AG08470 (cell line): ENCODE measurements around the genes TNNC2 and SLC2A10.

- RRBS = 86% methylated on average over 3 of the region's 8 CpGs
Observed at GRCh38 chr20:45827155-45827674, at the start of gene TNNC2. TNNC2 (minus strand) TSS chr20:45827312.

- RRBS = 81% methylated on average over 10 of the region's 34 CpGs
Observed at GRCh38 chr20:45840550-45841233, 7.1 kb downstream of the SNX21 start.

DNA sequence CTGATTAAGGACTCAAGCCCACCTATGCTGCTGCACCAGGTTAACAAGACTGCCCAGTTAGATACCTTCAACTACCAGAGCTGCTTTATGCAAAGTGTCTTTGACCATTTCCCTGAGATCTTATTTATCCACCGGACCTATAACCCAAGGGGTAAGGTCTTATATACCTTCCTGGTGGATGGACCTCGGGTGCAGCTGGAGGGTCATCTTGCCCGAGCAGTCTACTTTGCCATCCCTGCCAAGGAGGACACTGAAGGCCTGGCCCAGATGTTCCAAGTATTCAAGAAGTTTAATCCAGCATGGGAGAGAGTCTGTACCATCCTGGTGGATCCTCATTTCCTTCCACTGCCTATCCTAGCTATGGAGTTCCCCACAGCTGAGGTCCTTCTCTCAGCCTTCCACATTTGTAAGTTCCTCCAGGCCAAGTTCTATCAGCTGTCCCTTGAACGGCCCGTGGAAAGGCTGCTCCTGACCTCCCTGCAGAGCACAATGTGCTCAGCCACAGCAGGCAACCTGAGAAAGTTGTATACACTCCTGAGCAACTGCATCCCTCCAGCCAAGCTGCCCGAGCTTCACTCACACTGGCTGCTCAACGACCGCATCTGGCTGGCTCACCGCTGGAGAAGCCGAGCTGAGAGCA is 1.8 kb downstream of the ZSWIM1 start:
- RRBS = no CpG with 5 or more reads among the region's 10 CpGs

- RRBS = 1% methylated on average over 18 of the region's 46 CpGs
Observed at GRCh38 chr20:45933504-45934488, 687 bp upstream of the PCIF1 start.

GRCh38 chr20:45945274-45946055 is 11.0 kb downstream of the PCIF1 start:
- RRBS = 88% methylated on average over 5 of the region's 23 CpGs

GRCh38 chr20:45949368-45950125 is 15.1 kb downstream of the PCIF1 start:
- RRBS = no CpG with 5 or more reads among the region's 11 CpGs

- RRBS = no CpG with 5 or more reads among the region's 2 CpGs
Observed at GRCh38 chr20:45970842-45971091, 1.2 kb downstream of the ZNF335 start.

DNA sequence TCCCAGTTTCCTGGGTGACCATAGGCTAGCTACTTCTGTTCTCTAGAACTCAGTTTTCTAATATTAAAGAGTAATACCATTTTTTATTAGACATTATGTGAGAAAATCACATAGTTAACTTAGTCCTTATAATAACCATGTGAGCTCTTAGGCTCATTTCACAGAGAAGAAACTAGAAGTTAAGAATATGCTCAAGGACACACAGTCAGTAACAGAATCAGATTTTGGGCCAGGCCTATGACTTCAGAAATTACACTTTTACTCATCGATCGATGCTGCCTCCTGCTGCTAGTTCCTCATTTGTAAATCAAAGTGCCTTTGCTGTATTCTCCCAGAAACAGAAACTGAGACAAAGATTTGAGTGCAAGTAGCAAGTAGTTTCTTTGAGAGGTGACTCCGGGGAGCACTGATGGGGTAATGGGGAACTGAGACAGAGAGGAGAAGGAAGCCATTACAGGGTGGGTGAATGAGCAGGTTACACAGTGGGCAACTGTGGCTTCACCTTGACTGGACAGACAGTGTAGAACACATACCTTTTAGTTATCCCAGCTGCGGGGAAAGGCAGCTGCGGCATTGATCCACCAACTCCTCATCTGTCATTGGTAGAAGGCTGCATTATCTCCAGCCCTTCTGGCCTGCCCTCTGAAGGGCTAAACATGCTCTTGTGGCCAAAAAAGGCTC is 9.7 kb upstream of the CD40 start:
- RRBS = no CpG with 5 or more reads among the region's 5 CpGs

DNA sequence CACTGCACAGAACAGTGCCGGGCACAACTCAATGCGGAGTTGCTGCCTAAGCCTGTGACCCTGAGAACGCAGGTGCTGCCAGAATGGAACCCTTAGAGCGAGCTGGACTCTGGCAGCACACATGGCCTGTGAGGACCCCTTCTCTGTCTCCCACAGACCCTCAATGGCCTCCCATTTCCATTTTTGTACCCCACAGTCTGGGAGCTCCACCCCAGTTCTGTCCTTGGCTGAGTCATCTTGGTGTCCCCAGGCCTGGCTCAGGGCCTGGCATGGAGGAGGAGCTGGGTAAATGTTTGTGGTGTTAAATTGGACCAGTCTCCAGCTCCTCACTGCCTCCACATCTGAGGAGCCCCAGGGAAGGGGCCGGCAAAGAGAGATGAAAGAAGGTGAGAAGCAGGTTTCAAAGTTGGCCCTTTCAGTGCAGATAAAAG is 88.7 kb downstream of the CD40 start:
- RRBS = no CpG with 5 or more reads among the region's 5 CpGs

- RRBS = no CpG with 5 or more reads among the region's 5 CpGs
Observed at GRCh38 chr20:46214249-46214775, 94.0 kb downstream of the CDH22 start.

DNA sequence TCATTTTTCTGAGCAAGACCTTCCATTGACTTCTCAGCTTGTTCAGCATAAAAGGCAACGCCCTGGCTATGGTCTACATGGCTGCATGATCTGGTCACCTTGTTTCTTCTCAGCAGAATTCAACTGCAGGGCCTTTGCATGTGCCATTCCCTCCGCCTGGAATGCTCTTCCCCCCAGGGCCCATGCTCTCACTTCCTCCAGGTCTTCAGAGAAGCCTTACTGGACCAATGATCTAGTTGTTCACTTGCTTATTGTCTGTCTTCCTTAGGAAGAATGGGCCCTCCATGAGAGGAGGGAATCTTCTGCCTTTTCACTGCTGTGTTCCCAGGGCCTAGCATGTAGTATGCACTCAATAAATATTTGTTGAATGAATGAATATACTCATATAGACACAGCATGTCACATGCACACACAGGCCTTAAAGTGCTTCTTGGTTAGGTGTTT is 69.4 kb downstream of the CDH22 start:
- RRBS = no CpG with 5 or more reads among the region's 2 CpGs

DNA sequence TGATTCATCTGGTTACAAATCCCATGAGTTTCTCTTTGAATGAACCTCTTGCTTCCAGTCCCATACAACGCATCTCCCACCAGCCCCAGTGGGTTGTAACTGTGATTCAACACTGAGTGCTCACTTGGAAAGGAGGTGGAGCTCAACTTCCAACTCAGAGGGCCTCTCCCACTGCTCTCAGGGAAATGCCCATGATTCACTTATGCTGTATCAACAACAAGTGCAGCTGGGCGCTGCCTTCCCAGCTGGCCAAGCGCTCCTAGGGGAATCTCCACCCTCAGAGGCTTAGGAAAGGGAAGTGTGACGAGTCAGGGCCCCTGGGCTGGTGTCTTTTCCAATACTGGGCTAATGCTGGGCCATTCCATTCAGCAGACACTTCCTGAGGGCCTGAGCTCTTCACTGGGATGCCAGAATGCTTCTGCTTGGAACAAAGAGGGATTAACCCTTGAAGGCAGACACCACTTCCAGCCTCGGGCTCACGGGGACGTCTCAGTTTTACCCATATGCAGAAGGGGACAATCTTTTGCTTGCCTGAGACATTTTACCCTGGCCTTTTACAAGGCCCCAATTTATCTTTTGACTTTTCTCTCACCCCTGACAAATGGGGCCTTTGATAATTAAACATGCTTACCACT is 8.1 kb upstream of the OCSTAMP start:
- RRBS = no CpG with 5 or more reads among the region's 7 CpGs

- RRBS = 4% methylated on average over 14 of the region's 80 CpGs
Observed at GRCh38 chr20:46709447-46710422, at the start of gene SLC2A10. SLC2A10 (plus strand) TSS chr20:46709649.

GRCh38 chr20:46714006-46715016 is 4.9 kb downstream of the SLC2A10 start:
- RRBS = 85% methylated on average over 4 of the region's 17 CpGs

GRCh38 chr20:46811165-46811823 is 83.3 kb upstream of the EYA2 start:
- RRBS = 6% methylated on average over 22 of the region's 52 CpGs

GRCh38 chr20:46971163-46971720 is 76.6 kb downstream of the EYA2 start:
- RRBS = no CpG with 5 or more reads among the region's 3 CpGs

GRCh38 chr20:47249244-47250047 is 107.1 kb downstream of the ZMYND8 start:
- RRBS = no CpG with 5 or more reads among the region's 13 CpGs

DNA sequence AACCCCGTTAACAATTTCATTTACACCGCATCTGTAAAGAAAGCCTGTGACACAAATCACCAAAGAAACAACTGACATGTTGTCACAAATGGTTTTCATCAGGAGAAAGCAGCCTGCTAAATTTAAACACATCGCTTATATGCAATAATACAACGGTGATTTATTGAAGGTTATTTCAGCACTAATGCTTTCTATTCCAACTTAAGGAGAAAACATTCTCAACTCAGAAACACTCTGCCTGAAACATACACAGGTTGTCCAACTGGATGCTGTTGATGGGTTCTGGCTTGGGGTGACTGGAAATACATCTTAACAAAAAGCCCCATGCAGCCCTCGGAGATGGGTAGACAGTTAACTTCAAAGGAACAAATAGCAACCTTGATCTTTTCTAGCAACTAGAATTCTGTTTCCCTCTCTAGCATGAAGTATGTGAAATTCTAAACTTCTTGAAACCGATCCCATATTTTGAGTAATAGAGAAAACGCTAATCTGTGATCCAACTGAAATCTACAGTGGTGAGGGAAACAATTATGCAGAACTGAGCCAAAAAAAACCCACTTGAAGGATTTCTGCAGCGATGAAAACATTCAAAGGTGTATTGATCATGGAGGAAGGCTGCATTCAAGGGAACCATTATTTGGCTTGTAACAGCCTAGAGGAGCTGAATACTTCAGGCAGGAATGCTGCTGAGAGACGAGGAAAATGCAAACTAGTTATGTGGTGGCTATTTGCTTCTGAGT is 7.0 kb downstream of the ZMYND8 start:
- RRBS = no CpG with 5 or more reads among the region's 9 CpGs

DNA sequence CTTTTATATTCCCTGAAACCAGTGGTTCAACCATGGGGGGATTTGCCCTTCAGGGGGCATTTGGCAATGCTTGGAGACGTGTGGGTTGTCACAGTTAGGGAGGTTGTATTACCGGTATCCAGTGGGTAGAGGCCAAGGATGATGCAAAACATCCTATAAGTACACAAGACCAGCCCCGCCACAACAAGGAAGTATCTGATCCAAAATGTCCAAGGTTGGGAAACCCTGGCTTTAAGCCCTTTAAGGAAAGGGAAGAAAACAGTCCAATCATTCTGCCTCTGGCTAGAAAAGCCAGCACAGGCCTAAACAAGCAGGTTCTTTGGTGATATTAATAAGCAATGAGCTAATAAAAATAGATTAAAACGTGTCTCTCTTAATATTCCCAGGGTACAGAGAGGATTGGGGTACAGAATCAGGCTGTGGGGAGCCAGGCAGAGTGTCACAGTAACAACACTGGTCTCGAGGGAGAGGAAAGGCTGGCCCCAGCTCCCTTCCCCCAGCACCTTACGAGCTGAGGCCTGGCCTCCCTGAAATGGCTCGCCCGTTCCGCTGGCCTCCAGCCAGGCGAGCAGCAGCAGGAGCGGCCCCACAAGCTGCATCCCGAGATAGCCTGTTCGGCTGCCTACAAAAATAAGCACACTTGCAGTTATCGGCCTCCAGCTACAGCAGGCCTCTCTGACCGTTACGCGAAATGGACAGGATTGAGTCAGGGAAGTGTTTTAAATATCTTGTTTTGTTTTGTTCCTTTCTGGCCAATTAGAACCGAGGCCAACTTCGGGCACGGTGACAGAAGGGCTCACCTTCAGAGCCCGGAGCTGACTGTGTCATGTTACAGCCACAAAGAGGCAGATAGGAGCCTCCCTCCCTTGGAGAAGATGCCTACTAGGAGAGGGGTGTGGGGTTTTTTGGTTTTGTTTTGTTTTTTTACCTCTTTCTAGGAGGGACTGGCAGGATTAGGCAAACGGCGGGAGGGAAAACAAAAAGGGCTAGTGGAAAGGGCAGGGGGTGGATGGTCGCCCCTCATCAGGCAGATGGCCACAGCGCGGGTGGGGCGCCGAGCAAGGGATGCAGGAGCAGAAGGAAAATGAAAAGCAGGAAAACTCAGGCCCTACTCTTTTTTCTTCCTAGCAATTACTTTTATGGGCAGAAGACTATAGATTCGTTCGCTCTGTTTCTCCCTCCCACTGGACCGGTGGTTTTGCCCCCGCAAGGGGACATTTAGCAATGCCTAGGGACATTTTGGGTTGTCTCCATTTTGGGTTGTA is 4.1 kb upstream of the ZMYND8 start:
- RRBS = no CpG with 5 or more reads among the region's 32 CpGs

GRCh38 chr20:47712958-47713686 is 72.2 kb downstream of the SULF2 start:
- RRBS = no CpG with 5 or more reads among the region's 9 CpGs